ENCODE measurements around a stretch of chr10.

- PRO-cap, 3 experiments, result no peak in any of the 3 experiments
- RAMPAGE, long total RNA, 4 experiments, result no peak in any of the 4 experiments
- RRBS, result no CpG with 5 or more reads among the region's 13 CpGs
These were observed 32.9 kb downstream of the CASP7 start for GRCh38 chr10:113712520-113713174.

GRCh38 chr10:113718713-113719395 lies 32.6 kb upstream of the PLEKHS1 start:
- PRO-cap, 3 experiments, result peak in 1 of 3 experiments; most common plus-strand start chr10:113719224 (in 1)
- RAMPAGE, long total RNA, 4 experiments, result no peak in any of the 4 experiments
- RRBS, result no CpG with 5 or more reads among the region's 16 CpGs

- PRO-cap, 3 experiments, result no peak in any of the 3 experiments
- RAMPAGE, long total RNA, 4 experiments, result no peak in any of the 4 experiments
- RRBS, result no CpG with 5 or more reads among the region's 4 CpGs
These were observed 6.3 kb downstream of the NHLRC2 start for GRCh38 chr10:113860560-113861279.

- PRO-cap, 3 experiments, result no peak in any of the 3 experiments
- RAMPAGE, long total RNA, 4 experiments, result no peak in any of the 4 experiments
- RRBS, result no CpG with 5 or more reads among the region's 7 CpGs
These were observed 18.4 kb upstream of the ADRB1 start for GRCh38 chr10:114025290-114025677.

DNA sequence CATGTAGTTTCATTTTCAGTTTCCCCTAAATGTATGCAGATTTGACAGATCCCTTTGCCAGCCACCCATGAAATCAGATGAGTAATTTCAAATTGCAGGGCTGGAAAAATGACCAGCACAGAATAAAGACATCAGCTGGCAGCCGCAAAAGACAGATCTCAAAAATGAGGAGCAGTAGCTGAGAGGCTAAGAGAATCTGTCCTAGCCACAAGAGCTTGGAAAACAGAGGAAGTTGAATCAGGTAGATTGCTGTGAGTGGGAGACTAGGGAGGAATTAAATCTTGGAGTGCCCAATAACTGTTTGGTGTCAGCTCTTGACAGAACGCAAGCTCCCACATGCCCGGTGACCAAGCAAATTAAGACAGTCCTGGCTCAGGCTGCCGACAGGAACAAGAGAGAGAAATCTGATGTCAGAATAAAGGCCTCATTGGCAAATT lies 24.5 kb downstream of the ADRB1 start:
- PRO-cap, 3 experiments, result no peak in any of the 3 experiments
- RAMPAGE, long total RNA, 4 experiments, result no peak in any of the 4 experiments
- RRBS, result no CpG with 5 or more reads among the region's 4 CpGs

DNA sequence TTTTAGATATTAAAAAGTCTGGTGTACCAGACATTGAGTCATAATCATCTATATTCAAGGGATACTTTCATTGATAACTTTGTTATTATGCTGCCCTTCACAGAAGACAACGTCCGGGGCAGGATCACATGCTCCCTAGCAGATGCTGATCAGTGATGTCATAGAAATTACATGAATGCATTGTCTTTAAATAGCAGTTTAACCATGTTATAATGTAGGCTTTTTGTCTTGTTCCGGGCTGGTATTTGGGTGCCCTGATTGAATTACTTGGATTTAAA lies 54.0 kb downstream of the VWA2 start:
- PRO-cap, 3 experiments, result no peak in any of the 3 experiments
- RAMPAGE, long total RNA, 4 experiments, result no peak in any of the 4 experiments
- RRBS, result 100% methylated on average over 1 of the region's 3 CpGs

DNA sequence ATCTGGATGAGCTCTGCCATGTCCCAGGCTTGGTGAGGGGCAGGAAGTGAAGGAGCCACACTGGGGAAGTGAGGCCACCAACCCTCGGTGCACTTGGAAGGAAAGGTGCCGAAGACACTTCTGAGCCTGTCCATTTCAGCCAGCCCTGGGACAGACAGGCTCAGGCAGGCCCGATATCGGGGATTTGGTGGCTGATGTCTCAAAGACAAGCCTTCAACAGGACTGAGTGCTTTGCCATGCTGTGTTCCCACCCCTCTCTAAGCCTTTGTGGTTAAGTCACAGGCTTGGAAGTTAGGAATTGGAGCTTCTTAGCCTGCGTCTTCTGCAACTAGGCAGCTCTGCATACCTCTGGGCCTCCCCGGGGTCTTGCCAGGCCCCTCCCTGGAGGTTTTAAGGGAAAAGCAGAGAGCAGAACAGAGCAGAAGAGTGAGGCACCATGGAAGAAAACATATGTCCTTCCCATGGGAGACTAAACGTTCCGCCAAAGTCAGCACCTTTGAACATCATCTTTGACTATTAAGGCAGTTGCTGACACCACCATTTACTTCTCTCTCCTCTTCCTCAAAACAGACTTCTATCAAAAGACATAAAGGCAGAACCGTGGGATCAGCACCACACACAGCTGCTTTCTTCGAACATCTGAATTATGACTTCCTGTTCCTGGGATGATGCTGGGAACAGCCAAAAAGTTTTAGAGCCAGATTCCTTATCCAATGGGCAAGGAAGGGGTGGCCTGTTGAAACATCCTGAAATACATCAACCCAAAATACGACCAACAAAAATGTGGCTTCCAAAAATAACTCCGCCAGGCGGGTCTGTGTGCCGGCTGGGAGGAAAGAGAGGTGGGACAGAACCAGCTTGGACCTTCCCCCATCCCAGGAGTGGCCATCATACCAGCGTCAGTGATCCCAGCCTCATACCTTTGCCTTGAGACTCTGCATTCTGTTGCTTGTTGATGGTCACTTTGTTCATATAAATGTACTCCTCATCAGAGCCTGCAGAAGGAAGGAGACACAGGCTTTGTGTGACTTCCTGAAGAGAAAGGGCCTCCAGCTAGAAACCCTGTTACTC lies 71.7 kb downstream of the AFAP1L2 start:
- PRO-cap, 3 experiments, result peak in 2 of 3 experiments; most common minus-strand start position 641 of the sequence (in 2)
- RAMPAGE, long total RNA, 4 experiments, result no peak in any of the 4 experiments
- RRBS, result no CpG with 5 or more reads among the region's 15 CpGs

- PRO-cap, 3 experiments, result no peak in any of the 3 experiments
- RAMPAGE, long total RNA, 4 experiments, result no peak in any of the 4 experiments
- RRBS, result no CpG with 5 or more reads among the region's 3 CpGs
These were observed 54.4 kb downstream of the AFAP1L2 start for GRCh38 chr10:114349931-114350287.

GRCh38 chr10:114428102-114428356 lies 23.7 kb upstream of the AFAP1L2 start:
- PRO-cap, 3 experiments, result no peak in any of the 3 experiments
- RAMPAGE, long total RNA, 4 experiments, result no peak in any of the 4 experiments
- RRBS, result no CpG with 5 or more reads among the region's 5 CpGs

DNA sequence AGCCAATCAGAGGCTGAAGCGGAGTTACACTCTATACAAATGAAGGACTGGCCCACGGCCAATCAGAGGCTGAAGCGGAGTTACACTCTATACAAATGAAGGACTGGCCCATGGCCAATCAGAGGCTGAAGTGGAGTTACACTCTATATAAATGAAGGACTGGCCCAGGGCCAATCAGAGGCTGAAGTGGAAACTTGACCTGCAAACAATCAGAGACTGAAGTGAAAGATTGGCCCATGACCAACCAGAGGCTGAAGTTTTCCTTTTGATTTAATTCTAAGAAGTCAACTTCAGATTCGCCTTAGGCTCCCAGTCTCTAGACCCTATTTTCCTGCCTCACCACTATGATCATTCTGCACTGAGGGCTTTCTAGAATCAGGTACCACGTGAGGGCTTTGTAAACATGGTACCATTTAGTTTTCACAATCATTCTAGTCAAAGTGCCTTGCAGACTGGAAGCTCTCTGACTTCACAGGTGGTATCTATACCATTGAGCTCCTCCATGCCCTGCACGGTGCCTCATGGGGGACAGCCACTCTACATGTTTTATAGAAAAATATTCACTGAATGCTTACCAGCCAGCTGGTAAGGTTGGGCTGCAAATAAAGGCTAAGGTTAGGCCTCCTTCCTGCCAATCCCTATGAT lies 106.6 kb downstream of the ABLIM1 start:
- PRO-cap, 3 experiments, result no peak in any of the 3 experiments
- RAMPAGE, long total RNA, 4 experiments, result no peak in any of the 4 experiments
- RRBS, result no CpG with 5 or more reads among the region's 6 CpGs

DNA sequence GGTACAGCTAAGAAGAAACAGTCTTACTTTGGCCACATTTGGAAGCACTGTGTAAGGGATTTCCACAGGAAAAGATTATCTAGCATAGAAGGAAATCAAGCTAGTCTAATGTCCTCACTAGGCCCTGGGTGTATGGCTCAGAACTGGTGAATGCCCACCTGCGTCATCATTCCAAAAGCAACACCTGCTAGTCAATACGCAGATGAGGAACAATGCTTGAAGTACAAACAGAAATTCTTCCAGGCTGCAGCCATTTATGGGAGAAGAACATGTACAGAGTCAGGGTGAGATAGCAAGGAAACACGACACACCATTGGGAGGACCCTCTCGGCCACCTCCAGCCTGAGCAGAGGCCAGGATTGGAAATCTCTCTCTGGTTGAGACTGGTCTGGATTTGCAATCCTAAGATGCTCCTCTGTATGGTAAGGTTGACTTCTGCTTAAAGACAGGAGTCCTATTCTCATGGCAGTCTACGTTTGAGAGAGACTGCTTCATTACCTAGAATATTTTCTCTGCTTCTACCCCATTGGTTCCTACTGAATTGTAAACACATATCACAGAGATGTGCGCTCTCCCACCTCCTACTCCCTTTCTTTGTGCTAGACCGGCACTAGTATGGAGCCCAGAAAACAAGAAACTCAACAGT lies 48.0 kb downstream of the ABLIM1 start:
- PRO-cap, 3 experiments, result no peak in any of the 3 experiments
- RAMPAGE, long total RNA, 4 experiments, result no peak in any of the 4 experiments
- RRBS, result no CpG with 5 or more reads among the region's 7 CpGs

GRCh38 chr10:114864226-114864791 lies 42.7 kb downstream of the FHIP2A start:
- PRO-cap, 3 experiments, result no peak in any of the 3 experiments
- RAMPAGE, long total RNA, 4 experiments, result no peak in any of the 4 experiments
- RRBS, result no CpG with 5 or more reads among the region's 4 CpGs

- PRO-cap, 3 experiments, result no peak in any of the 3 experiments
- RAMPAGE, long total RNA, 4 experiments, result start-site peak on the minus strand in 1 of 4 experiments, at chr10:116058212-116058603 at its widest, 23 reads per replicate
- RRBS, result no CpG with 5 or more reads among the region's 17 CpGs
These were observed 214.4 kb downstream of the GFRA1 start for GRCh38 chr10:116058356-116059288.

GRCh38 chr10:116209266-116209519 lies 63.8 kb downstream of the GFRA1 start:
- PRO-cap, 3 experiments, result no peak in any of the 3 experiments
- RAMPAGE, long total RNA, 4 experiments, result no peak in any of the 4 experiments
- RRBS, result no CpG with 5 or more reads among the region's 1 CpG

DNA sequence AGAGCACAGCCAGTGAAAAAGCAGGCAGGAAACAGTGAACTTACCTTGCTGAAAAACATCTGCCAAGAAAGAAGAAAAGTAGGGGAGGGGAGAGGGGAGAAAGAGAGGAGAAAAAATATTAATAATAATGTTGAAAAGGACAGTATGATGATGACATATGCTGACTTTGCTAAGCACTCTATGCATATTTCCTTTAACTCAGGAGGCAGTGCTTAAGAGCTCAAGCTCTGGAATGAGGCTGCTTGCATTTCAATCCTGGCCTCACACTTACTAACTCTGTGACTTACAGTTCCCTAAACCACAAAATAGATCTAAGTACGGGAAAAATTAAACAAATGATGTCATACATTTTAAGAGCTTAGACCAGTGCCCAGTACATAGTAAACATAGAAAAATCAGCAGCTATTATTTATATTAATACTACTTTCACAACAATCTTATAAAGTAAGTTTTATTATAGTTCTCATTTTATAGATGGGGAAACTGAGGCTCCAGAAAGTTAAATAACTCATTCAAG lies 61.4 kb downstream of the GFRA1 start:
- PRO-cap, 3 experiments, result no peak in any of the 3 experiments
- RAMPAGE, long total RNA, 4 experiments, result no peak in any of the 4 experiments
- RRBS, result no CpG with 5 or more reads among the region's 1 CpG

DNA sequence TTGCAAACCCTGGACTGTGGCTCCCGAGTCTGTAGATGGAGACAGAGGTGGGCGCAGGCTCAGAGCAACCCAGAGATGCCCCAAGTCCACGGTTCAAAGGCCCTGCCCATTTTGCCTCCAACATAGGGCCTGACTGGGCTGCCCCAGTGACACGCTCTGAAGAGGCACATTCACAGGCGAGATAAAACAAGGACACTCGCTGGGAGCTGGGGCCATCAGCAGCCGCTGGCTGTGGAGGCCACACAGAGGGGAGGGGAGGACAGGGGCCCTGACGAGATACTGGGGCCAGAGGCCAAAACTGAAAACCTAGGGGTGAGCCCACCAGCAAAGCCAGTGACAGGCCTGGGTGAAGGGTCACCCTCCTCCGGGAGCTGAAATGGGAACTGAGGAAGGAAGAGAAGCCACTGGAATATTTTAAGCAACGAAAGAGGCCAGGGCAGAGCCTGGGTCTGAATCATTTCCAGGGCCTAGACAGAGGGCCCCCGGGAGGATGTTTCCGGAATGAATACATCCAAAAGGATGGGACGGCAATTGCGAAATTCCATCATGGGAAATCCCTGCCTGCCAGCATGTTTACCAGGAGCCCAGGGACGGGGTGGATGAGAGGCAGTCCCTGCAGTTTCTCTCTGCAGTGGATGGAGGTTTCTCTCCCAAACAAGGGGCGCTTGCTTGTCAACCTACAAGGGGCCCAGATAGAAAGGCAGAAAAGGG lies 28.9 kb upstream of the HSPA12A start:
- PRO-cap, 3 experiments, result peak in 3 of 3 experiments; most common plus-strand start position 579 of the sequence (in 3); most common minus-strand start position 385 of the sequence (in 2)
- RAMPAGE, long total RNA, 4 experiments, result no peak in any of the 4 experiments
- RRBS, result 90% methylated on average over 1 of the region's 16 CpGs

DNA sequence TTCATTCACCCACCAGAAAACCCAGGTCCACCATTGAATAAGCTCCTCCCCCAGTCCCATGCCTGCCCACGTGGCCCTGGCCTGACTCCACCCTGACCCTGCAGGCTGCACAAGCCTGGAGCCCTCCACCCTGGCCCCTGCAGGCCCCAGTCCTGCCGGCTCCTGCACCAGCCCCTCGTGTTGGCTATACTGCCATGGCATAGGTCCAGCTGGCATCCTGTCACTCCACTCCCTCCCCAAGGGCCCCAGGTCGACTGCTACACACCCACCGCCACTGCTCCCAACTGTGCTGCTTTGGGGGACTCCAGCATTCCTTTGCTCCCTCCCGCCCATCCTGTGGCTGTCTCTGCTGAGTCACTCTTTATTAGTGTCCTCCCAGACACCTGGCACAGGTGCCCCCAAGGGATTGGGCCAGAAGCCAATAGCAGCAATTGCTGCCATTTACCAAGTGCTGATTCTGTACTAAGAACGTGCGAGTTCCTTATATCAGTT lies 32.4 kb upstream of the HSPA12A start:
- PRO-cap, 3 experiments, result no peak in any of the 3 experiments
- RAMPAGE, long total RNA, 4 experiments, result no peak in any of the 4 experiments
- RRBS, result no CpG with 5 or more reads among the region's 8 CpGs

DNA sequence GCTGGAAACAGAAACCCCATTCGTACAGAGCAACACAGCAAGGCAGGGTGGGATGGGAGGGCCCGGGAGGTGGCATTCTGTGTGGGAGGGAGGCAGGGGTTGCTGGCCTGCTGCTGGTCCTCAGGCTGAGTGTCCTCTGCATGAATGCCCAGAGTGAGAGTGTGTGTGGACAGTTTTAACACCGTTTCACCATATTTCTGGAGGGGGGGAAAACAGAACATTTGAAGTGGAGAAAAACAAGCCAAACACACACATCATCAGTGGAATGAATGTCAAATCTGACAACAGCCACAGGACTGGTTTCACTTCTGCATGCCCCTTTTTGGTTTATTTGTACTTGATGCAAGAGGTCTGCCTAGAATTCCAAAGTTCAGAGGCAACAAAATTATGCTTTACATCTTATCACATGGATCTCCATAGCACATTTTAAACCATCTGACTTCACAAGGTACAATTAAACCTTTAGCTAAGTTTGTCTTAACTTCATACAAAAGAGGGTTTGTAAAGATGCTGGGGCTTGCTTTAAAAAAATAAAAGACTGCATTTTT lies 11.0 kb upstream of the ENO4 start:
- PRO-cap, 3 experiments, result no peak in any of the 3 experiments
- RAMPAGE, long total RNA, 4 experiments, result no peak in any of the 4 experiments
- RRBS, result no CpG with 5 or more reads among the region's 3 CpGs

- PRO-cap, 3 experiments, result no peak in any of the 3 experiments
- RAMPAGE, long total RNA, 4 experiments, result no peak in any of the 4 experiments
- RRBS, result no CpG with 5 or more reads among the region's 4 CpGs
These were observed 46.6 kb downstream of the SLC18A2 start for GRCh38 chr10:117287151-117288250.

DNA sequence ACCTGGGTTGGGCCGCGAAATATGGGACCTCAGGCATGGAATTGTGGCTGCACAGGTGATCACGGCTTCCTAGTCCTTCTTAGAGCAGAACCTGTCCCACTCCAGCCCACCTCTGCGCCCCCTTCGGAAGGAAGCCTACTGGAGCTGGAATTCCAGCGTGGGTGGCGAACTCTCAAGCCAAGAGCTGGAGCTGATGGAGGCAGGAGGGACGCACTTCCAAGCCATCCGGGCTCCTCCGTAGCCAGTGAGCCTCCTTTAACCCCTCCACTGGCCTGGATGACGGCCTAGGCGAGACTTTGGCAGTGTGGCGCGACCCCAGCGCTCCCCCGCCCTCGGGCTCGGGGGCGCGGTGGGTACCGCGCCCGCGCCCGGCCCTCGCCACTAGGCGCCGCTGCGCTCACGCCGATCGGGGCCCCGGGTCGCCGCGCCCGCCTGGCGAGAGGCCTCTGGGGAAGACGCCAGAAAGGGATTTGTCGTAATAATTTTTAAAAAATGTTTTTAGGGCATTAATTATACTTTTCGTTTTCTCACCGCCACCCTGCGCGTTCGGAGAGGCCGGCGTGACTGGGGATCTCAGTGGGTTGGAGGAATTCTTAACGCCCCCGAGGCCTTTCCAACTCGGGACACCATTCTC lies 5.1 kb upstream of the EMX2 start:
- PRO-cap, 3 experiments, result no peak in any of the 3 experiments
- RAMPAGE, long total RNA, 4 experiments, result no peak in any of the 4 experiments
- RRBS, result 3% methylated on average over 12 of the region's 50 CpGs

Data from adrenal gland (tissue), 7 donors.